GM23248 (cell line): ENCODE results near the gene TMEM50A.

DNA sequence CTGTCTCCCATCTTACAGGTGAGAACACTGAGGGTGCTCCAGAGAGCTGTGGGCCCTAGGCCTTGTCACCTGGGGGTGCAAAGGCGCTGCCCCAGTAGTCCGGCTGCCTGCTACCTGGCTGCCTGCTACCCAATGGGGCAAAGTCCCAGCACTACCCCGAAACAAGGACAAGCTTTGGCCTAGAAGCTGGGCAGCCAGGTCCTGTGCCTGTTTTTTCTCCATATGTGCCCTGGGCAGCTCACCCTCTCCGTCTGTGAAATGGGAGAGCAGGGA, 17.0 kb upstream of the RUNX3 start:
- RAMPAGE, long total RNA: no peak

DNA sequence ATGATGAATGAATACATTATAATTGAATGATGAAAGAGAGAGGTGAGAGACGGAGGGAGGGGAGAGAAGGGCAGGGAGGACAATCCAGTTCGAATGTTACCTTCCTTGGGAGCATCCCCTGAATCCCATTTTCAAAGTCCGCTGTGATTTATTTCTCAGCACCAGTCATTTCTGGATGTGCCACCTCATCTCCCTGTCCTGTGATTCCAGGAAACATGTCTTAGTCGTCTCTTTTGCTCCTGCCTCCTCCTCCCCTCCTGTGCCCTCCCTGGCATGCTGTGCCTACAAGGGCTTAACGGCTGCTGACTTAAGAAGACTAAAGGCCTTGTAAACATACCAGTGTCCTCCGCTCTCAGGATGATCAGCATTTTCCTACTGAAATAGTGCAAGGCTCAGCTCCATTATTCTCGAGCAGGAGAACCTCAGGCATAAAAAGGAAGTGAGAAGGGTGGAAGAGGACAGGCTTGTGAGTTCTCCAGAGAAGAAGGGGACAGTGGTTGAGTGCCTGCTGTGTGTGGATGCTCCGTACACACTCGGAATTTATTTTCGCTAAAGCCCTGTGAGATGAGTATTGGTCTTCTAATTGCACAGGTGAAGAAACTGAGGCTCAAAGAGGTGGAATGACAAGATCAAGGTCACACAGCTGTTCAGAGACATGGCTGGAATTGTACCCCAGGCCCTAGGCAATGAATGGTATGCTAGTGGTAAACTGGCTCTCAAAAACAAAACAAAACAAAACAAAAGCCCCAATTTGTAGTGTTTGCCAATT, 61.7 kb upstream of the RUNX3 start:
- RAMPAGE, long total RNA: no peak

- RAMPAGE, long total RNA: no peak
These were observed 86.5 kb downstream of the SYF2 start for GRCh38 chr1:25145707-25146251.

DNA sequence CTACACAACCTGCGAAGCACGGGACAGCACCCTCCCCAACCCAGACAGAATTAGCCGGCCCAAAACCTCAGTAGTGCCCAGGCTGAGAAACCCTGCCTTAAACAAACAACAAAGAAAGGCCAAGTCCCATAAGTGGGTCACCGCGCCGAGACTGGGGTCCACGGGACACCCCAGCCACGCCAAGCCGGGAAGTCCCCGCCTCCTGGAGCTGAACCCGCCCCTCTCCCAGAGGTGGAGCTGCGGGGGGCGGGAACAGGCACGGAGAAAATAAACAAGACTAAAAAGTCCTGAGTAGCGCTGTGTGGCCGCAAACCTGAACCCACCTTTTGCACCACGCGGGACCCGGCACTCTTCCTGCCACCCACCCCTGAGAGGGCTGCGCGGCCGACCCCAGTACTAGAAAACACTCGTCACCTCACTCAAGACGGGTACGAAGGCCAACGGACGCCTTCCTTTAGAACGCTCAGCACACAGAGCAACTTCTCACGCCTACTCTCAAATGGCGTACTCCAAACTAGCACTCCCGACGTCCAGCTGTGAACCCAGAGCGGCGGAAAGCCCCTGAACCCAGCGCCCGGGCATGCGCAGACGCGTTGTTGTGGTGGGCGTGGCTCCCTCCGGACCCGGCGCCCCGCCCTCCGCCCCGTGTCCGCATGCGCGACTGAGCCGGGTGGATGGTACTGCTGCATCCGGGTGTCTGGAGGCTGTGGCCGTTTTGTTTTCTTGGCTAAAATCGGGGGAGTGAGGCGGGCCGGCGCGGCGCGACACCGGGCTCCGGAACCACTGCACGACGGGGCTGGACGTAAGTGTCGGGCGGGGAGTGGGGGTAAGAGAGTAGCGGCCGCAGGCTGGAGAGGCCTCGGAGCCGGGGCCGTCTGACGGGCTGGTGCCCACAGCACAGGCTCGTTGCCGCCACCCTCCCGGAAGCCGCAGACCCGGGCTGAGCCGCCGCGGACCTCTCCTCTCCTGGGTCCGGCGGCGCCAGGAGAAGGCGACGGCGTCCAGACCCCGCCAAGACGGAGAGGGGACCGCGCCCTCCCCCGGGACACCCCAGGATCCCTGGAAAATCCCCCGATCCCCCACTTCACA, at the start of gene TMEM50A:
TMEM50A (plus strand) TSS at position 680 of the 1,089 bp plus-strand sequence.
- RAMPAGE, long total RNA: start-site peak on the plus strand centred at position 707 of the sequence, 128 bp wide, 1,912 and 409 reads in 2 replicates

DNA sequence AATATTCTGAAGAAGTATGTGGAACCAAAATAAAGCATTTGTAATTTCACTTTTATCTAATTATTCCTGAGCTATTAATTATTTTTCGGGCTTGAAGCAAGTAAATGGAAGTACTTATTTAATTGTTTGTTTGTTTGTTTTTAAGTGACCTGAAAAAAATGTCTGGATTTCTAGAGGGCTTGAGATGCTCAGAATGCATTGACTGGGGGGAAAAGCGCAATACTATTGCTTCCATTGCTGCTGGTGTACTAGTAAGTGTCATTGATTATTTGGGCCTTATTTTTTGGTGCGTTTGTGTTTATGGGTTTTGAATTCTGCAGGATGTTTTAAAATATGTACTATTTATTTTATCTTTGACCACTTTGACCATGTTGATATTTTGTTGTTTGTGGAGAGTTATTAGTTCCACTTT, 2.2 kb downstream of the TMEM50A start:
- RAMPAGE, long total RNA: no peak

DNA sequence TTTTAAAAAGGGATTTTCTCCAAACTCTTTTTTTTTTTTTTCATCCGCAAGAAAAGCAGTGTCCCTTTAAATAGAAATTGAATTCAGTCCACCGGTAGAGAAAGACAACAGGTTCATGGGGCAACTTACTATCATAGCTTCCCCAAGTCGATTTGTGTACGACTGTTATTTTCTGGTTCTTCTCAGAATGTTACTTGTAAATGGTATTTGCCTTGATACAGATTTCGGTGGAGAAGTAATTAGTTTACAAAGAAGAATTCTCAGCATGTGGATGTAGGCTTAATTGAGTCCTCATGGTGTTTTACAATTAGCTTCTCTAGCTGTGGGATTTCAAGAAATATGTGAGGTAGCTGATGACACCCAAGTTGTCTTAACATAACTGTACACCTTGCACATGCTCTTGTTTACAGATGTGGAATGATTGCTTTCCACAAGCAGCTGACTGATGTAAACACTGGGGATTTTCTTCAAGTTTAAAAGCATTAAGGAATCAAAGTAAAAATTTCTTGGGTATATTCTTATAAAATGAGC, 1.3 kb downstream of the MACO1 start:
- RAMPAGE, long total RNA: no peak

- RAMPAGE, long total RNA: no peak
These were observed 43.9 kb downstream of the MACO1 start for GRCh38 chr1:25474583-25475008.

- RAMPAGE, long total RNA: no peak
These were observed 26.3 kb downstream of the LDLRAP1 start for GRCh38 chr1:25569392-25570415.

- RAMPAGE, long total RNA: no peak
These were observed 4.2 kb downstream of the SELENON start for GRCh38 chr1:25804094-25804761.

- RAMPAGE, long total RNA: no peak
These were observed 7.8 kb downstream of the SELENON start for GRCh38 chr1:25807473-25808412.

- RAMPAGE, long total RNA: no peak
These were observed 9.5 kb downstream of the SELENON start for GRCh38 chr1:25809552-25809925.

DNA sequence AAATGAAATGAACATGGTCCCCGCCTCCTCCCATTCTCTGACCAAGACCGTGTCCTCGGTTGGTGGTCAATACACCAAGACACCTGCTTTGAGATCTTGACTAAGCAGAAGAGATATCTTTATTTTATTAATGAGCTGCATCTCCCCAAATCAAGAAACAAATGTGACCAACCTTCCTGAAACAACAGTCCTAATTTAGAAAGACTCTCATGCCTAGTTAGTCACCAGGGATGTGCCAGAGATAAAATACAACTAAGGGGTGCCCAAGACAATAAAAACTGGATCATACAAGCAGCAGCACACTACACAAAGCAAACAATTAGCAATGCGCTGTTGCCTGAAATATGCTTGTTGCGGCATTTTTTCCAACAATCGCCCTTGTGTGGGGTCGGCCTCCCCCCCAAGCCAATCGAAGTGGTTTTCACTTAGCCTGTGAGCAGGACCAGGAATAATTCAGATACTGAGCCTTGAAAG, 1.3 kb upstream of the STMN1 start:
- RAMPAGE, long total RNA: no peak

- RAMPAGE, long total RNA: no peak
These were observed 16.3 kb upstream of the STMN1 start for GRCh38 chr1:25922245-25923143.

DNA sequence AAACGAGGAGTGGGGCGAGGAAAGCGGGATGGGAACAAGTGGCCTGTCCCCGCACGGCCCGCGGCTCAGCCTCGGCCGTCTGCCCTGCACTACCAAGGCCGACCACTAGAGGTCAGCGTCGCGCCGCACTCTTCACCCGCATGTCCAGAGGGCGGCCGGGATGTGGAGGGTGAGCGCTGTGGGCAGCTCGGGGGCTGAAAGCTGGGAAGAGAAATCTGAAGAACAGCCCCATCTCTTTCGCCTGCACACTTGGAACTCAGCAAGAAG, 10.0 kb downstream of the SLC30A2 start:
- RAMPAGE, long total RNA: no peak

- RAMPAGE, long total RNA: no peak
These were observed 452 bp downstream of the TRIM63 start for GRCh38 chr1:26066865-26067491.

DNA sequence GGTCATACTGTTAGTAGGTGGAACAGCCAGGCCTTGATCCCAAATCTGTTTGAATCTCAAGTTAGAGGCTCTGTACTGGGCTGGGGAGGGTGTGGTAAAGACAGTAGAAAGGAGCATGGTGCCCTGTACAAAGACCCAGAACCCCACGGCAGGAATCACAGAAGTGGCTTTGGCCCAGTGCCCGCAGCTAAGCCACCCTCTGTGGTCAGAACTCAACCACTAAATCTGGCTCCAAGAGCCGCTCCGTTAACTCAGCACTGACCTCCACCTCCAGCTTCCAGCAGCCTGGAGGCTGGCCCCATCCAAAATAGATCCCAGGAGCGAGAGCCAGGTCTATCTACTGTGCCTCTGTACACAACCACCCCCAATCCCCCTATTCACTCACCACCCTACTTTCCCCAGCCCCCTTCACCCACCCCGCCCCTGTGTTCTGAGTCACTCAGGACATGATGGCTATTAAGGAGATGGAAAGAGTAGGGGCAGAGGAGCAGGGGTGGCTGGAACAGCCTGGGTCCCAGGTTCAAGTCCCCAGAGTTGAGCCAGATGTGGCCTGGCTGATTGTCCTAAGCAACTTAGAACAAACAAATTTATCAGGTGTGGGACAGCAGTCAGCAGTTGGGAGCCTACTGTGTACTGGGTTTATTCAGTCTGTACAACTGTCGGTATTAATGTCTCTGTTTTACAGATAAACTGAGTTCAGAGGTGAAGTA, 14.3 kb upstream of the TRIM63 start:
- RAMPAGE, long total RNA: no peak

DNA sequence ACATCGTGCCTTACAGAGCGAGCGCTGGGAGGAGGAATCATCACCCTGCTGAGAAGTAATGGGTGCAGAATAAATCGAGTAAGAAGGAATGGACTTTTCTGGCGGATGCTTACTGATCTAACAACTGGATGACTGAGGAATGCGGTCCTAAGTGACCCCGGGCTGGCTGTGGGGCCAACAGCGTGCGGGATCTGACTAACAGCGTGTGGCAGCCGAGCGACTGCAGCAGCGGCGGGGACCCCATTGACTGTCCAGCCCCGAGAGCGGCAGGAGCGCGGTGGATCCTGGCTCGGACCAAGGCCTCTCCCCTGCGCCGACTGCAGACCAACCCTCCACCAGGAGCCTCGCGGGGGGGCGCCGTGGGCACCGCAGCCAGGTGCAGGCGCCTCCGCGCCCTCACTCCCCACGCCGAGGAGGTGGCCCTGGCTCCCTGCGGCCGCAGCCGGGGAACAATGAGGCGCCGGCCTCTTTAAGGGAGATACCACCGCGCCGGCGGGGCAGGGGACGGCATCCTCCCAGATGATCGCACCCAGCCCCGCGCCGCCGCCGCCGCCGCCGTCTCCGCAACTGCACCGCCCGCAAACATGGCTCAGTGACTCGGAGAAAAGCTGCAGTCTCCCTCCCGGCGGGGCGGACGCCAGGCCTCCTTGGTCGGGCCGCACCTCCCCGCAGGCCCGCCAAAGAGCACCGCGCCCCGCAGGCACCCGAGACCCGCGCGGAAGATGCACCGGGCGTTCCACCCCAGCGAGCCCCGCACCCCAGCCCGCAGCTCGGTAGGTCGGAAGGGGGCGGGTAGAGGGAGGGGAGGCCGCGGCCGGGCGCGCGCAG, 762 bp upstream of the PDIK1L start:
- RAMPAGE, long total RNA: no peak

- RAMPAGE, long total RNA: no peak
These were observed 2.7 kb downstream of the PDIK1L start for GRCh38 chr1:26114066-26114917.

GRCh38 chr1:26178185-26178657, 930 bp downstream of the CNKSR1 start:
- RAMPAGE, long total RNA: no peak

DNA sequence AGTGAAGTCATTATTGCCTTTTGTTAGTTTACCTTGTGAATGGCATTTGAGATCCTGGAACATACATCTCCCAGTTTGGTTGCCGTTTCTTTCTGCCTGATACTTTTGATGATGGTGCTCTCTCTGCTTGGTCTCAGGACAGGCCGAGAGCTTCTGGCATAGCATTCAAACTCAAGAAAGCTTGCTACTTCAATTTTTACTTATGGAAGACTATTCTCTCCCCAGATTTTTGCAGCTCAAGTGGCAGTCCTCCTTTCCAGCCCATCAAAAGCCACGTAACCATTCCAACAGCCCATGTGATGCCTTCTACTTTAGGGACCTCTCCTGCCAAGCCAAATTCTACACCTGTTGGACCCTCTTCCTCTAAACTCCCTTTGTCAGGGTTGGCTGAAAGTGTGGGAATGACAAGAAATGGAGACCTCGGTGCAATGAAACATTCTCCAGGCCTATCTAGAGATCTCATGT, 21.0 kb downstream of the CEP85 start:
- RAMPAGE, long total RNA: no peak